Measurements from ENCODE around the genes TUBB8B and COLEC12.

DNA sequence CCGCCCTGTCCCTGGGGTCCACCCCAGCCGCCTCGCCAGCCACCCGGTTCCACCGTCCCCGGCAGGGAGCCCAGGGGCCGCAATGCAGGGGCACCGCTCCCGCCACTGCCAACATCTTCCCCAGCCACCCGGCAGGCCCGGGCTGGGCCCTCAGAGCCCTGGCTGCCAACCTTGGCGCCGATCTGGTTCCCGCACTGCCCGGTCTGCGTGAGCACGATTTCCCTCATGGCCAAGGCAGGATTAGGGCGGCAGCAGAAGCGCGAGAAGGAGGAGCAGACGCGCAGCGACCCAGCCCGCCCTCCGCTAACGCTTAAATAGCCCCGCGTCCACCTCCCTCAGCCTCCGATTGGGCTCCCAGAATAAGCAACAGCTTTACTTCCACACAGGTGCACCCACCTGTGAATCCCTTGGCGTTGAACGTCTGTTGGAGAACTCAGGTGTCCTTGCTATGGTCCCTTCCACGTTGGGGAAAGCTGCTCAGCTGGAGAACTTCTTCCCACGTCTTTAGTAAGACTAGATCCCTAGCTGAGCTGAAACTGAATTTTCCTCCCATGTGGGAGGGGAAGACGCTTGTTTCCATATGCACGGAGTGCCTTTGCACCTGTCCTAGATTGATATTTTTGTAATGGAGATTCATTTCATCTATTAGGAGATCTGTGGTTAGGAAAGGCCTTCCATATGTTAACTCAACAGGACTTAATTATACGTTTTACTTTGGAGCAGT is at the start of gene TUBB8B:
Gene TUBB8B (minus strand): TSS at position 285 of the 724 bp plus-strand sequence.
- RRBS: 92% methylated on average over 2 of the region's 36 CpGs

DNA sequence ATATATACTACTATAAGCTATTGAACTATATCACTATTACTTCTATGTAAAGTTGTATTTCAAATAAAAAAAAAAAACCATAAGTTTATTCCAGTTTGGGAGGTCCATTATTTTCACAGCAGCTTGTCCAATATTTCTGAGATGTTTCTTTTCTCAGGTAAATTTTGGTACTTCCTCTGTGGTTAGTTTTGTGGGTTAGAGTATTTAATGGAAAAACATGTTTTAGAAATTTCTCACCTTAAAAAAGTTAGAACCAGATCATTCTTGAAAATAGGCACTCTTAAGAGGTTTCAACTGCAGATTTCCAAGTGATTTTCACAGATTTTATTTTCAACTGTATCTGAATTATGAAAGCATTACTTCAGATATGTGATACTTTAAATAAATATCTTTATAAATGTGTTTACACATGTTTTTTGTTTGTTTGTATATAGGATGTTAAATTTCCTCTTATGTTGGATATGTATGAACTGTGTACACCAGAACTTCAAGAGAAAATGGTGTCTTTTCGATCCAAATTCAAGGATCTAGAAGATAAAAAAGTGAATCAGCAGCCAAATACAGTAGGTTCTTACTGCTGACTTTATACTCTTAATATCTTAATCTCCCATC is 45.9 kb downstream of the USP14 start:
- RRBS: no CpG with 5 or more reads among the region's 1 CpG

- RRBS: no CpG with 5 or more reads among the region's 13 CpGs
These were observed 20.5 kb downstream of the COLEC12 start for GRCh38 chr18:479569-480827.

DNA sequence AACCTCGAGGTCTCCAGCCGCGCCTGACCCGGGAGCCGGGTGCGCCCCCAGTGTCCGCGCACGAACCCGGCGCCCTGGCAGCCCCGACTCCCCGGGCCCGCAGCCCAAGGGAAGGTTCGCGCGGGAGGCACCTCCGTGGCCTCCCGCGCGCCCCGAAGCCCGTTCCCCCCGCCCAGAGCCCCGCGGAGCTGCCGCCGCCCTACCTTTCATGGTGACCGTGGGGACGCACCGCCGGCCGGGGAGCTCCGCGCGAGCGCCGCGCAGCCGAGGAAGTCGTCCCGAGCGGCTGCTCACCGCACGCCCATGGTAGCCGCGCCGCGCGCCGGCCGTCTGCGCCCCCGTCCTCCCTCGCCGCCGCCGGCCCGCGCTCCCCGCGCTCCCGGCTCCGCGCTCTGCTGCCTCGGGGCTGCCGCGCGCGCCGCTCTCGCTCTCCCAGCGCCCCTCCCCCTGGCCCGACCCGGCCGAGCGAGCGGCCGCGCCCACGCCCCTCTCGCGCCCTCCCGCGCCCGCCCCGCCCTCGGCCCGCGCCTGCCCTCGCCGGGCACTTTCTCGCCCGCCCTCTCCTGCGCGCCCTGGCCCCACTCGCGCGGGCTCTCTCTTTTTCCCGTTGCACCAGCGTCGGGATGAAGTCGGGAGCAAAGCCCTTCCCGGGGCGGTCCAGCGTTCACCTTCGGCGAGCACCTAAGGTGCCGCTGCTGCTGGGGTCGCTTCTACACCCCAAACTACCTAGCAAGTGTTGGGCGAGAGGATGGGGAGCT is at the start of gene COLEC12:
Gene COLEC12 (minus strand): TSS at position 397 of the 758 bp plus-strand sequence.
- RRBS: 1% methylated on average over 56 of the region's 111 CpGs

GRCh38 chr18:711144-712093 is 1.0 kb downstream of the ENOSF1 start:
- RRBS: no CpG with 5 or more reads among the region's 29 CpGs

DNA sequence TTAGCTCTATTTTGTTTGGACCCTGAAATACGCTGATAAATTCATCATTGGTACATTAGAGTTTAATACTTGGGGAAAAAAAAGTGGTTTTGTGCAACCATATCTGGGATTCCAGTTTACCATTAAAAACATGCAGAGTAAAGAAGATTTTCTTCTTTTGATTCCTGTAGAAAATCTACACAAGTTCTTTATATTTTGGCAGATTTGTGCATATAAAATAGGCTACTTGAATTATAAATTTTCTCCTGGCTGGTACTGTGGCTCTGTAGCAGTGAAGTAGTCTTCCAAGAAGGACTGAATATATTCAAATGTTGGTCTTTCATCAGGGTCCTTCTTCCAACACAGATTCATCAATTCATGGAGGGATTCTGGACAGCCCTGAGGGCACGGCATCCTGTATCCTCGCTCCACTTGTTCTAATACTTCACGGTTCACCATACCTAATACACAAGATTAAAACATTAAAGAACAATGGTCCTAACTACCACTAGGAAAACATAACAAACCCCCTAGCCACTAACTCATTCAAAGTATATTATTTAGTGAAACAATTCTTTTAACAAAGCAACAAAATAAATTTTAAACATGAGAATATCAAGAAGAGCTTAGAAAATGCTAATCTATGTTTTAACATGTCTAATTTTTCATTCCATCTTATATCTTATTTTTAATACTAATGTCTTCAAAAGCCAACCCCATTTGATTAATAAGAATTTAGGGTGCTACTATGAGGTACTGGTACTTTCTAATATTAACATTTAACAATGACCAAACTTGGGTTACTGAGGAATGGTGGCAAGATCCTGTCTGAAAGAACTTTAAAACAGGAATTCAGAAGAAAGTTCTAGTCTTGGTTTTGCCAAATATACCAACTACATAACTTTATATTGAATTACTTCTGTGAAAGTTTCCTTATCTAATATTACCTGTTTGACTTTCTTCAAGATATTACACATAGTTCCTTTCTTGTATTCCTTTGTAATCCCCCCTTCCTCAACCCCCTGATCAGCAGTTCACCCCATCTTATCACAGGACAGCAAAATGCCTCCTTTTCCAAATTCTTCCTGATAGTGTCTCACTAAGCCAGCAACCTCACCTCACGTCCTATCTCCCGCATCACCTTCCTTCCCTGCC is 12.1 kb upstream of the ENOSF1 start:
- RRBS: no CpG with 5 or more reads among the region's 6 CpGs

- RRBS: no CpG with 5 or more reads among the region's 6 CpGs
These were observed 3.6 kb downstream of the YES1 start for GRCh38 chr18:808229-809008.

GRCh38 chr18:811180-811762 is 771 bp downstream of the YES1 start:
- RRBS: 0% methylated on average over 4 of the region's 21 CpGs

DNA sequence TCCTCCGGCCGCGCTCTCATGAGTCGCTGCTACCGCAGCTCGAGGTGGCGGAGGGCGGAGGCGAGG is 92 bp downstream of the YES1 start:
- RRBS: 0% methylated on average over 5 of the region's 9 CpGs

GRCh38 chr18:928832-929234 is 24.2 kb downstream of the ADCYAP1 start:
- RRBS: no CpG with 5 or more reads among the region's 4 CpGs

- RRBS: no CpG with 5 or more reads among the region's 3 CpGs
These were observed 146.9 kb downstream of the METTL4 start for GRCh38 chr18:2424310-2424883.

GRCh38 chr18:2802417-2802974 is 44.3 kb upstream of the EMILIN2 start:
- RRBS: no CpG with 5 or more reads among the region's 2 CpGs

DNA sequence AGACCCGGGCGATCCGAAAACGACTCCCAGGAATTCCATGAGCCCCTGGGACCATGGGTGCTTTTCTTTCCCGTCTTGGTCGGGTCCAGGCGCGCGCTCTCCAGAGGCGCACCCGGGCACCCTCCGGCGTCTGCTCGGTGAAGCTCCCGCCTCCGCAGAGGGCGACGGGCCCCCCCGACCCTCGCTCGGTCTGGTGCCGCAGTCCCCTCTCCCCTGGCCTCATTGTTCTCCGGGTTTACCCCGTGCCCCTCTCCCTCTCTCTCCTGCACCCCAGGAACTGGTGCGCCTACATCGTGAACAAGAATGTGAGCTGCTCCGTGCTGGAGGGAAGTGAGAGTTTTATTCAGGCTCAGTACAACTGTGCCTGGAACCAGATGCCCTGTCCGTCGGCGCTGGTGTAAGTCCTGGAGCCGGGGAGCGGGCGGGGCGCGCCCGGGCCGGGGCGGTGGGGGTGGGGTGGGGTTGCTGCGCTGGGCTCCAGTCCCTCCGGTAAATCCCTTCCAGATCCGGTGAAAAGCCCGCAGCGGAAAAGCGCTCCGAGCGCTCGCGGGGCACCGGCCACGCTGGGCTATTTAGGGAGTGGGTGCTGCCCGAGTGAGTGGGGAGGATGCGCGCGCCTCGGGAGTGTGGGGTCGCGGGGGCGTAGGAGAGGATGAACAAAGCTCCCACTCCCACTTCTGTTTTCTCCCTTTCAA is 876 bp downstream of the EMILIN2 start:
- RRBS: under 1% methylated on average over 30 of the region's 58 CpGs

DNA sequence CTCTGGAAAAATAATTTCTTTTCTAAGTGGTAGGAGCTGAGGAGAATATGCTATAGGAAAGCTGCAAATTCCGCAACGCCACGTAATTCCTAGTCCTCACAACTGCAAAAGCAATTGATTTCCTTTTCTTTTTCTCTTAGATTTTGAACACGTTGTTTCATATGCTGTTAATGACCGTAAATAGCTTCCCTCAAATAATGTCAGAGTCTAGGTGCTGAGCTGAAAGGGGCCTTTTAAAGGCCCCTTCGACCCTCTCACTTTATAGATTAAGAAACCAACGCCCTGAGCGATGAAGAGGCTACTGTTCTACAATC is 65.3 kb downstream of the LPIN2 start:
- RRBS: no CpG with 5 or more reads among the region's 8 CpGs

GRCh38 chr18:3058322-3058880 is 45.5 kb upstream of the LPIN2 start:
- RRBS: no CpG with 5 or more reads among the region's 5 CpGs

DNA sequence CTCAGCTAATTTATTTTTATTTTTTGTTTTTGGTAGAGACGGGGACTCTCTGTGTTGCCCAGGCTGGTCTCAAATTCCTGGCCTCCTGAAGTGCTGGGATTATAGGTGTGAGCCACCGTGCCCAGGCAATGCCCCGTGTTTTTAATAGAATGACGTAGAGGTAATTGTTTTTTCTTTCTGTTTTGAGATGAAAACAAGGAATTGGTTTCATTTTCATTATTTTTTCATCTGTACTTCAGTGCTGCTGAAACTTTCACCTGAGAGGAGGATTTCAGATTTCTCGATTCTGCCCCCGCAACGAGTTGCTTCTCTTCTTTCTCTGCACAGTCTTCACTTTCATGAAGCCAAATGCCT is 48.2 kb upstream of the LPIN2 start:
- RRBS: no CpG with 5 or more reads among the region's 7 CpGs

DNA sequence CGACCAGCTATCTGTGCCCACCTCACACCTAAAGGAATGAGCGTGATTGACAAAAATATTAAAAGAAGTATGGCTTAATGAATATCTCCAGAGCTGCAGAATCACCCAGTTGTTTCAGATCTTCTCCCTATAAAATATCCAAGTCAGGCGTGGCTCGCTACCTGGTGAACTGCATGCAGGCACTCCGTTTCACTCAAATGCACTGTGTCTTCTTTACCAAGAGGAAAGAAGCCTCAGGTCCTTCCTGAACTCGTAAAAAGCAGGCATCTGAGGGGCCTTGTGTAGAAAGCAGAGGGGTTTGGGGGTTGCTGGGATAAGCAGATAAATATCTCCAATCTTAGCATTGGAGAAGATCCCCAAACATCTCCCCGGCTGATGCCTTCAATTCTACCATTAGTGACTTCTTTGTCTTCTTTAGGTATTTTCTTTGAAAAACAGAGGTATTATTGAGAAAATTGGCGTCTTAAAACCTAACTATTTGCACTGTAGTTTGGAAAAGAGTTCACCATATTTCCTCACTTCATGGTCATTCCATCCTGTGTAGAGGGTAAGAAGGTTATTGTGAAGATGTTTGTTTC is 67.8 kb downstream of the MYOM1 start:
- RRBS: no CpG with 5 or more reads among the region's 8 CpGs

GRCh38 chr18:3214556-3215253 is 5.1 kb downstream of the MYOM1 start:
- RRBS: no CpG with 5 or more reads among the region's 43 CpGs

DNA sequence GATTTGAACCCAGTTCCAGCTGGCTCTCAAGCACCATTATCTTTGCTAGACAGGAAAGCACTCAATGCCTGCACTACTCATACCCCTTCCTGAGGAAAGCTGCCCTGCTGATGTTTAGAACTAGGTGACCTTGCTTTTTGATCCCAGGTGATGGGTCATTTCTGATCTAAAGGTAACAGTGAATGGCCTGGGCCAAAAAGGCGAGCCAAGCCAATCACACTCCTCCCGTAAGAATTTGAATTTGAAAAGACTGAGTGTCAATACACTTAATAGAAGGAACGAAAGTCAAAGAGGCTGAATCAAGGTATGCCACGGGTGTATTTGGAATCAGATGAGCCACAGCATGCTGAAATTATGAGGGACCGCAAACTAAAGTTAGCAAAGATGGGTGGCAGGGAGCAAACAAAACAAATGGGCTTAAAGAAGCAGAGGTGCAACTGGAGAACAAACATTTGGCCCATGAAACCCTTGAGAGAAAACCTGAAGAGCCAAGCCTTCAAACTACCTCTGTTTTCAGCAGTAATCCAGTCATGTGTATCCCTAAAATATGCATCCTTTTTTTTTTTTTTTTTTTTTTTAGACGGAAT is 11.3 kb upstream of the MYOM1 start:
- RRBS: no CpG with 5 or more reads among the region's 6 CpGs

GRCh38 chr18:3233482-3233867 is 13.7 kb upstream of the MYOM1 start:
- RRBS: no CpG with 5 or more reads among the region's 2 CpGs

All from AG10803 (cell line).